Bile duct (tissue), 1 donor: ENCODE results near the gene KRTAP5-1.

DNA sequence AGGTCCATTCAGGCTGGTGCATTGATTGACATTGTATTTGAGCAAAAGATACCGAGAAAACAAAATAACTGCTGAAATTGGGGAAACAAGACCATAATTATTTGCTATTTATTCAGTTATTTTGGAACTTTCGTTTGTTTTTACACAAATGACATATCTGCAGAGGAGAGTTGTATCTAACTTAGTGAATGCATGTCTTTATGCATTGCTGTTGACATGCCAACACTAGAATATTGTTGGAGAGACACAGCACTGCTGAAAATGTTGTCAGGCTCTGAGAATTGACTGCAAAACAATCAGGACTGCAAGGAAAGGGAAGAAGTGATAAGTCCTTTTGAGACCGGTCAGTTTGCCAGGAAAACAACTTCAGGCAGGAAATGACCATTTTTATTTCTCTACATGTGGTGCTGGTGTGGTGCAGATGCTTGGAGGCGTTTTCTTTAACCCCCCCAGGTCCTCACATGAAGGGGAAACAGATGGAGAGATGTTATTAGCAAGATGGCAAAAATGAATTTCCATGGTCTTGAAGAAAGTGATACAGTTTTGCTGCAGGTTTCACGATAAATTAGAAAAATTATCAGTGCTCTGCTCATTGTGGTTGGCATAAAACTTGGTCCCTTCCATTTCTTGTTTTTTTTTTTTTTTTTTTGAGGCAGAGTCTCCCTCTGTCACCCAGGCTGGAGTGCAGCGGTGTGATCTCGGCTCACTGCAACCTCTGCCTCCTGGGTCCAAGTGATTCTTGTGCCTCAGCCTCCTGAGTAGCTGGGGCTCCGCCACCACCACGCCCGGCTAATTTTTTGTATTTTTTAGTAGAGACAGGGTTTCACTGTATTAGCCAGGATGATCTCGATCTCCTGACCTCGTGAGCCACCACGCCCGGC is 5.7 kb downstream of the AP2A2 start:
- PRO-cap = no peak

- PRO-cap = no peak
Measured at GRCh38 chr11:970258-970867, 44.7 kb downstream of the AP2A2 start.

DNA sequence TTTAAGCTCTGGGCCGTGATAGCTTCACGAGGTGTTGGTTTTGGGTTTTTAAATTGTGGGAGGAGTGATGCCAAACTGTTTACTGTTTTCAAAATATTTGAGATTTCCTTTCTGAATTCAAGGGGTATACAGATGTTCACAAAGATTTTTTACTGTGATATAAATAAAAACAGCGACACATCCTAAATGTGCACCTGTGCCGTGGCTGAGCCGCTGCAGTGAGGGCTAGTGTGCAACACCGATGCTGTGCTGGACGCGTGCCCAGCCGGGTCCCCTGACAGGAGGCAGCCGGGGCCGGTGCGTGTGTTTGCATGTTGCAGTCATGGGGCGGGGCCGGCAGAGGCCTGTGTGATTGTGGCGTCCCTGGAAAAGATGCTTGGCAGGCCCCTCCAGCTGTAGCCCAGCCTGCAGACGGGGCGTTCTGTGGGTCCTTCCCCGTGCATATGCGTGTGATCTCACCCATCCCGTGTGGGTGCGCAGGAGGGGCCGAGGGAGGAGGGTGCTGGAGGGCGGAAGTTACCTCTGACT is 30.7 kb downstream of the MUC6 start:
- PRO-cap = no peak

GRCh38 chr11:1053919-1054822 is 17.7 kb upstream of the MUC6 start:
- PRO-cap = bidirectional peak, plus-strand start at chr11:1054533, minus-strand start at chr11:1054451

DNA sequence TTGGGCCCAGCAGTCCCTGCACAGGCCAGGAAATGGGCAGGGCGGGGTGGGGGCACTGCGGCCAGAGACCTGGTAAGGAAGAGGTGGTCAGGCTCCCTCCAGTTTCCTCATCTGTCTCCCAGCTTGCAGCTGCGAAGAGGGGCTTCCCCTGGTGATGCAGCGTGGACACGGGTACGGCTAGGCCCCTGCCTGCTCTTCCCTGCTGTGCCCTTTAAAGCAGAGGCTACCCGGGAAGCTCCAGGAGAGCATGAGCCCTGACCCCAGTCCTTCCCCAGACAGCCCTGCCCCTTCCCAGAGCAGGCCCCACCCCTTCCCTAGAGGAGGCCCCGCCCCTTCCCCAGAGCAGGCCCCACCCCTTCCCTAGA is 44.9 kb upstream of the MUC5AC start:
- PRO-cap = no peak

GRCh38 chr11:1256032-1256357 is 33.1 kb downstream of the MUC5B start:
- PRO-cap = no peak

DNA sequence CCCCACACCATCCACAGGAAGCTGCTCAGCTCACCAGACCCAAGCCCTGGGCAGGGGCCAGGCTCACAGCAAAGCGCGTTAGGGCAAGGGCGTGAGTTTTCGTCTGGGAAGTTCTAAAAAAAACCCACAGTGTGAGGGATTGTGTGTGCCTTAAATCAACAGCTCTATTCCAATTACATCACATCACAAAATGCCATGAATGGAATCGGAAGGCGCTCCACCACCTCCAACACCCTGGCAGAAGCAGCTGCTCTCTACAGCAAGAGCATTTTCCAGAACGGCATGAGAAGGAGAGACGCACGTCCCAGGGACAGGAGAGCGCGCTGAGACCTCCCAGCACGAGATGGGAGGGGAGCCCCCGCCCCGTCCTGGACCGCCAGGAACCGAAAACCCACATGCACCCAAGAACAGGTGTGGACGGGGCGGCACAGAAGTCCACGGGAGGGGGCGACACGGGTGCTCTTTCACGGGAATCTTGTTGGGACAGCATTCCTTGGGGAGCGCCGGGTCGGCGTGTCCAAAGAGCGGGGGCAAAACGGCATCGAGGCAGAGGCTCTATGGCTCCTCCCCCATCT is 32.9 kb downstream of the TOLLIP start:
- PRO-cap = no peak

- PRO-cap = no peak
Measured at GRCh38 chr11:1304317-1304751, 5.1 kb downstream of the TOLLIP start.

GRCh38 chr11:1423287-1423838 is 33.6 kb downstream of the BRSK2 start:
- PRO-cap = no peak

- PRO-cap = no peak
Measured at GRCh38 chr11:1480231-1481192, 6.1 kb downstream of the MOB2 start.

DNA sequence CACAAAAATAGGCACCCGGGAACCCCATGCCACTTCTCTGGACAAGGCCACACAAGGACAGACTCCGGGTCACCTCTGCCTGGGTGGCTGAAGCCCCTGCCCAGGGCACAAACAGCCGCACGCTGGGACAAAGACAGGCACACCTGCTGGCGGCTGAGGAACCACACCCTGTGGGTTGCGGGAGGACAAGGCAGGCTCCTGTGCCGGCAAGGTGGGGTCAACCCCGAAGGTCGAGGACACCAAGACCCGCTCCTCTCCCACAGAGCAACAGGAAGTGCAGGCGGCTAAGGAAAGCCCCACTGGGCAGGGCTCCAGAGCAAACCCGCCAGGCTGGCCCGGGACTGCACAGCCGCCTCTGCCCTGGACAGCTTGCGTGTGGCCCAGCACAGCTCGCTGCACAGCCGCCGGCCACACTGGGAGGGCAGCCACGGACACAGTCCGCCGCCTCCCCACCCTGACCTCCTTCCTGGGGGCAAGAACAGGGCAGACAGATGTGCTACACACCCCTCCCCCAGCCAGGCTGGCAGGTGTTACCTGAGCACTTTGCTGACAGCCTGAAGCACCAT is 583 bp downstream of the MOB2 start:
- PRO-cap = unidirectional peak, plus-strand start at position 346 of the sequence

- PRO-cap = no peak
Measured at GRCh38 chr11:1585262-1585532, at the start of gene KRTAP5-1. KRTAP5-1 (minus strand) TSS chr11:1585283.

GRCh38 chr11:1669511-1670288 is 27.3 kb upstream of the KRTAP5-6 start:
- PRO-cap = no peak

- PRO-cap = no peak
Measured at GRCh38 chr11:1755503-1756202, 5.3 kb upstream of the IFITM10 start.

GRCh38 chr11:1861429-1861708 is 8.5 kb downstream of the LSP1 start:
- PRO-cap = no peak

- PRO-cap = bidirectional peak, plus-strand start at chr11:1871356, minus-strand start at chr11:1871154
Measured at GRCh38 chr11:1870976-1871673, 18.2 kb downstream of the LSP1 start.

GRCh38 chr11:1881738-1882143 is 10.0 kb downstream of the PRR33 start:
- PRO-cap = no peak

DNA sequence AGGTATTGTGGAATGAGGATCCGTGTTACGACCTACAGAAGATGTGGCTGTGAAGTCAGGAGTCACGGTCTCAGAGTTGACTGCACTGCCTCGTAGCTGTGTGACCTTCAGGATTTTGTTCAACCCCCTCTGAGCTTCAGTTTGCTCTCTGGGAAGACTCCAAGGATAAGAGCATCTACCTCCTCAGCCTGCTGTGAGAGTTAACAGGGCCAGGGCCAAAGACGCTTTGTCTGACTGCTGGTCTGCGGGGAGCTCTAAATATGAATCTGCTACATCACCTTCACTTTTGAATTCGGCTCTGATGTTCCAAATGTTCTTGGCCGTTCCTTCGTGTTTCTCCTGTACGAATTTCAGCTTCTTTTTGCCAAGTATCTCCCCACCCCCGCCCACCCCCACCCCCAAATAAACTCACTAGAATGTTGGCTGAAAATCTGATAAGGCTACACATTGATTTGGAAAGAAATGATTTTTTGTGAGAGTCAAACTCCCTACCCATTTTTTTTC is 11.5 kb upstream of the TNNT3 start:
- PRO-cap = no peak

- PRO-cap = no peak
Measured at GRCh38 chr11:1928486-1929016, 9.0 kb downstream of the TNNT3 start.

DNA sequence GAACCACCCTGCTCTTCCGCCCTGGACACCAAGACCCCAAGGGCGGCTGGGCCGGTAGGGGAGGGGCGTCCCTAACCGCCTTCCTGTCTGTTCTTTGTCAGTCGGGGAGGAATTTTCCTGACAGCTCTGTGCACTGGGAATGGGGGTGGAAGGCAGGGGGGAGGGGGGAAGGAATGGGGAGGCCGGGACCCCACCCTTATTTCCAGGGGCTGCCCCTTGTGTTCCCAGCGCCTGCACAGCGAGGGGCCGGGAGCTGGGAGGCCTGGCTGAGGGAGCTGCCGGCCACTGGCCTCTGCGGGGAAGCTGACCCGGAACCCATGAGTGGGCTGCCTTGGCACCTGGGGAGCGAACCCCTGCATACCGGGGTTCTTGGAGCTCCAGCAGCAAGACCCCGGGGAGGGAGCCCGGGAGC is 46.9 kb downstream of the MRPL23 start:
- PRO-cap = no peak